Airway epithelial cell (primary cell): ENCODE data around the genes IFT52 and OSER1.

- RAMPAGE, long total RNA = no peak
Observed at GRCh38 chr20:43463030-43464035, 5.6 kb downstream of the SRSF6 start.

DNA sequence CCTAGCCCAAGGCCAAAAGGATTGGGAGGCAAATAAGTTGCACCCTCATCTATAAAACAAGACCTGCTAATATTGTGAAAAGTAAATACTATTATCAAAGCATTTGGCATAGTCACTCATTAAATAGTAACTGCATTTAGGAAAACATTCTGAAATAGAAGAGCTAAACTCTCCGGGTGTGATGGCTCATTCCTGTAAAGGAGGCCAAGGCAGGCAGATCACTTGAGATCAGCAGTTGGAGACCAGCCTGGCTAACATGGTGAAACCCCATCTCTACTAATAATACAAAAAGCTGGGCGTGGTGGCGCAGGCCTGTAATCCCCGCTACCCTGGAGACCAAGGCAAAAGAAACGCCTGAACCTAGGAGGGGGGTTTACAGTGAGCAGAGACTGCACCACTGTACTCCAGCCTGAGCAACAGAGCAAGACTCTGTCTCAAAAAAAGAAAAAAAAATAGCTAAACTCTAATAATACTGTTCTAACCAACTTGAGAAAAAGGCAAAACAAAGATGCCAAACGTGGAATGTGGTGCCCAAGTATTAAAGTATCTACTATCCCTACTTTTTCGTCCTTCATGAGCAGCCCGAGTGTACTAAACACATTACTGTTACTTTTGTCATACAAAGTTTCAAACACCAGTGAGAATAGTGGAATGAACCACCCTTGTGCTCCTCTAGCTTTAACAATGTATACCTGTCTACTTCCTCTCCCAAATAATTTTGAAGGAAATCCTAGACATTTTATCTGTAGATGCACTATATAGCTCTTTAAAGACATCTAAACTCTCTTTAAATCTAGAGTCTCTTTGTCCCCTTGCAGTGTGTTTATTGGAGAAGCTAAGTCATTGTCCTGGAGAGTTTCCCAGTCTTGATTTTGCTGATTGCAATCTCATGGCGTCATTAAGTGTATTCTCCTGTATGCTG lies 8.5 kb downstream of the SRSF6 start:
- RAMPAGE, long total RNA = no peak

GRCh38 chr20:43590376-43591478 lies at the start of gene IFT52:
Gene IFT52 (plus strand): TSS chr20:43590937.
- RAMPAGE, long total RNA = start-site peak on the plus strand at chr20:43590963-43590990, 42 and 13 reads in 2 replicates

DNA sequence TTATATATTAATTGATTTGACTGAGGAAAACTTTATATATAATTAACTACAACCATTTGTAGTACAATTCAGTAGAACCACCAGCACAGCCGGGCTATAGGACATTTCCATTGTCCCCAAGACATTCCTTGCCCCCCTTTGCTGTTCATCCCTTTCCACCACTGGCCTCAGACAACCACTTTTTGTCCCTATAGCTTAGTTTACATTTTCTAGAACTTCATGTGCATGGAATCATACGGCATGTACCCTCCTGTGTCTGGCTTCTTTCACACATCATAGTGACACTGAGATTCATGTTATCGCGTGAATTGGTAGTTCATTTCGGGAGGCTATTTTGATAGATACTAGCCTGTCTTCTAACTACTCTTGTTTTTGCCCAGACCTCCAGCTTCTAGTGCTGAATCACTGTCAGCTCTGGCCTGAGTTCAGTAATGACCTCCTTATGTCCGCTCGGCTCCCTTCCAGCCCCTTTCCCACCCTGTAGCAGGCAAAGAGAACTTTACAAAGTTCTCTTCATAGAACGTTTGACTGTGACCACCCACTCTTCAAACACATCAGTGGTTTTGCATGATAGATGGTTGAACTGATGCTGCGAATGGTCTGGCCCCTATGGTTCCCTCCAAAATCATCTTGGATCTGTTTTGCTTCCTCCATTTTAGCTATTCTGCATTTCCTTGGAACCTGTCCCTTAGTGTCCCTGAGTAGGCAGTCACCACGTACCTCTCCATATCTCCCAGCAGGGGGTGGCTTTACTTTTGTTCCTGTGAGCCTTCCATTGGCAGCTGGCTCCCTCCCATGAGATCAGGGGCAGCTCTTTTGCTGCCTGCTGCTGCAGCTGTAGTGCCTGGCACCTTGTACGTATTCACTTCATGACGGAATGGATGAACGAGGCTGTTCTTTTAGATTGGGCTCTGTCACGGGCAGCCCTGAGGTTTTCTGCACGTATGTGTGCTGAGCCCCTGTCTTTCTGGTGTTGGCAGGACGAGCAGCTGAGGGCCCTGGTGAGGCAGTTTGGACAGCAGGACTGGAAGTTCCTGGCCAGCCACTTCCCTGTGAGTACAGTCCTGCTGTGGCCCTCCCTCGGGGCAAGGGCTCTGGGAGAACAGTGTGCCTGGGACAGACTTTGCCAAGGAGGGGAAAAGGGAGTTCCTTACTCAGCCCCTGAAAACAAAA lies 14.3 kb downstream of the MYBL2 start:
- RAMPAGE, long total RNA = no peak

DNA sequence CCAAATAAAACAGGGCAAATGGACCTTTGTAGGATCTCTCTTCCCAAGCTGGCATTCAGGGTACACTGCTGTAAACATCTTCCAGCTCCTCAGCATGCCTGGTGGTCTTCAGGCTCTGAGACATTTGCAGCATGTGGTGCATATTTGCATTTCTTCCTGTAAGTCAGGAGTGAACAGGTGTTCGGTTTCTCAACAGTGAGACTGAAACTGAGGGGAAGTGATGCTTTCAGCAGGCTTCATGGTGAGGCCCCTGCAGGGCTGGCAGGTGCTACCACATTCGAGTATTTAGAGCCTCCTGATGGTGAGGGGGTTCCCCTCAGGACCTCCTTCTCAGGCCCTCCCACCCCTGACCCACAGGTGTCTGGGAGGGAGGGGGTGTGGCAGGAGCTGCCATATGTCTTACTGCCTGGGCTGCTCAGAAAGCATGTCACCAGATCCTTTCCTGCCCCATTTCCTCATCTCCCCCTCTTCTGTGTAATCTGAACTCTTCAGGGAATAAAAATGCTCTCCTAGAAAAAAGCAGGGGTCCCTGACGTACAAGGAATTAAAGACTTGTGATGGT lies 15.1 kb downstream of the MYBL2 start:
- RAMPAGE, long total RNA = no peak

DNA sequence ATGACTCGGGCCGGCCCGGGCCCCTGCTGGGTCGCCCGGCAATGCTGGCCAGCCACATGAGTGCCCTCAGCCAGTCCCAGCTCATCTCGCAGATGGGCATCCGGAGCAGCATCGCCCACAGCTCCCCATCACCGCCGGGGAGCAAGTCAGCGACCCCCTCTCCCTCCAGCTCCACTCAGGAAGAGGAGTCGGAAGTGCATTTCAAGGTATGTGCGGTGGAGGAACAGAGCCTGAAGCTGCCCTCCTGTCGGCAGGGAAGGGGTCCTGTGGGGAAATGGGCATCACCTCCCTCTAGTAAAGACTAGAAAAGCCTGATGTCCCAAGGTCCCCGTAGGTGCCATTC lies 135.7 kb downstream of the JPH2 start:
- RAMPAGE, long total RNA = no peak

GRCh38 chr20:44137031-44138052 lies 49.6 kb downstream of the JPH2 start:
- RAMPAGE, long total RNA = no peak

GRCh38 chr20:44210110-44210881 lies at the start of gene OSER1:
Gene OSER1 (minus strand): TSS chr20:44210771.
- RAMPAGE, long total RNA = start-site peak on the minus strand at chr20:44210720-44210818, 343 and 123 reads in 2 replicates

DNA sequence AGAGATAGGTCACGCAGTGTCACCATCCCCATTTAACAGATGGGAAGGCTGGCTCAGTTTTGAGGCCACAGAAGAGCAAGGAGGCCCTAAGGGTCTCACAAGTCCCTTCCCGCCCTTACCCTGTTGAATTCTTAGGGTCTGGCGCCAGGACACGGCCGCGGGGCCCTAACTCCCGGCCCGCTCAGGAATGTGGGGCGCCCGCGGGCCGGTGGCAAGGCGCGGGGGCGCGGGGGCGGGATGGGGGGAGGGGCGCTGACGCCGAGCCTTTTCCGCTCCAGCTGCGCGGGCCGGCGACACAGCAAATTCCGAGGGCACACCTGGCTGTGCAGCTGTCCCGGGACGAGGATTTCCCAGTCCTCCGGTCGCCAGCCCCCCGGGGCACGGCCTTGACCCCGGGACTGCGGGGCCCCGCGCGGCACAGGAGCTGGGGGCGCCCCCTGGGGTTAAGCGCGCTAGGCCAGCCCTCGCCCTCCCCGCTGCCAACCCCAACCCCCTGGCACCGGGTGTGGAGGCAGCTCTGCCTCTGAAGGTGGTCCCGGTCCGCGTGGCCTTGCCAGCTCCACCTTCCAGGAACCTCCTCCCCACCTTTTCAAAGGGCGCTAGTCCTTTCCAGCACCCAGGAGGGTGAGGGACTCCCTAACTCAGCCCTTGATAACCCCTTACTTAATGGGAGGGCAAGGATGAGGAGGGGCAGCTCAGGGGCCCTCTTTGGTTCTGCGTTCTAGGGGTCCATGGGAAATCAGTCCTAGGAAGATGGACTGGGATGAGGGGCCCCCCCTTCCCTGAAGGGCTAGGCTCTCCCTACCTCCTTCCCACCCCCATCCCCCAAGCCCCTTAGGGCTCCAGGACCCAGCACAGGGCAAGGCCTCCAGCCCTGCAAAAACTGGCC lies 10.1 kb upstream of the R3HDML start:
- RAMPAGE, long total RNA = no peak

- RAMPAGE, long total RNA = no peak
Observed at GRCh38 chr20:44336084-44336613, 694 bp upstream of the R3HDML start.

GRCh38 chr20:44406510-44407174 lies 51.1 kb downstream of the HNF4A start:
- RAMPAGE, long total RNA = no peak

DNA sequence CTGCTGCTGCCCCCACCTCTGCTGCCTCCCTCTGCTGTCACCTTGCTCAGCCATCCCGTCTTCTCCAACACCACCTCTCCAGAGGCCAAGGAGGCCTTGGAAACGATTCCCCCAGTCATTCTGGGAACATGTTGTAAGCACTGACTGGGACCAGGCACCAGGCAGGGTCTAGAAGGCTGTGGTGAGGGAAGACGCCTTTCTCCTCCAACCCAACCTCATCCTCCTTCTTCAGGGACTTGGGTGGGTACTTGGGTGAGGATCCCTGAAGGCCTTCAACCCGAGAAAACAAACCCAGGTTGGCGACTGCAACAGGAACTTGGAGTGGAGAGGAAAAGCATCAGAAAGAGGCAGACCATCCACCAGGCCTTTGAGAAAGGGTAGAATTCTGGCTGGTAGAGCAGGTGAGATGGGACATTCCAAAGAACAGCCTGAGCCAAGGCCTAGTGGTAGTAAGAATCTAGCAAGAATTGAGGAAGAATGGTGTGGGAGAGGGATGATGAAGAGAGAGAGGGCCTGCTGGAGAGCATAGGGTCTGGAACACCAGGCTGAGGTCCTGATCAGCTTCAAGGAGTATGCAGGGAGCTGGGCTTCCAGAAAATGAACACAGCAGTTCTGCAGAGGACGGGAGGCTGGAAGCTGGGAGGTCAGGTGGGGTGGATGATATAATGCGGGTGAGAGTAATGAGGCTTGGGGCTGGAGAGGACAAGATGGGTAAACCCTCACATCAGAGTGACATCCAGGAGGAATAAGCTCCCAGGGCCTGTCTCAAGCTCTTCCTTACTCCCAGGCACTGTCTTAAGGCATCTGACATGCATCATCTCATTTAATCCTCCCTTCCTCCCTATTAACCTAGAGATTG lies 45.3 kb upstream of the TTPAL start:
- RAMPAGE, long total RNA = no peak

- RAMPAGE, long total RNA = no peak
Observed at GRCh38 chr20:44494887-44495937, 19.5 kb downstream of the TTPAL start.

GRCh38 chr20:44585994-44586856 lies 3.8 kb downstream of the PKIG start:
- RAMPAGE, long total RNA = no peak

DNA sequence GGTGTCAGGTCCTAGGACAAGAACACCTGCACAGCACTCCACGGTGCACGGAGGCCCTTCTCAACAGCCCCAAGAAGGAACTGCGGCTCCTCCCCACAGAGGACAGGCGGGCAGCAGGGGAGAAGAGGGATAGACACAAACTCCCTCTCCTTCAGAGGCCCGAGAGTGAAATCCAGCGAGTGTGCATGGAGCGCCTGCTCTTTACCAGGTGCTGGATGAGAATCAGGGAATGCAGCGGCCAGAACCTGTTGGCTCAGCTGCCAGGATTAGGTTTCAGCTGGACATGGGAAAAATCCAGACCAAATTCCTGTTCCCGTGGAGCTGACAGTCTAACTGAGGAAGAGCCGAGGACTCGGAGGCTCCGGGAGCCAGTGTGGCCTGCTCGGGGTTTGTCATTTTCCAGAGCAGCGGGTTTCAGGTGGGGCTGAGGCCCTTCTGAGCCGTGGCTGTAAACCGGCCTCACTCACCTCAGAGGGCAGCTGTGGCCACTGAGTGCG lies 27.1 kb downstream of the PKIG start:
- RAMPAGE, long total RNA = no peak

DNA sequence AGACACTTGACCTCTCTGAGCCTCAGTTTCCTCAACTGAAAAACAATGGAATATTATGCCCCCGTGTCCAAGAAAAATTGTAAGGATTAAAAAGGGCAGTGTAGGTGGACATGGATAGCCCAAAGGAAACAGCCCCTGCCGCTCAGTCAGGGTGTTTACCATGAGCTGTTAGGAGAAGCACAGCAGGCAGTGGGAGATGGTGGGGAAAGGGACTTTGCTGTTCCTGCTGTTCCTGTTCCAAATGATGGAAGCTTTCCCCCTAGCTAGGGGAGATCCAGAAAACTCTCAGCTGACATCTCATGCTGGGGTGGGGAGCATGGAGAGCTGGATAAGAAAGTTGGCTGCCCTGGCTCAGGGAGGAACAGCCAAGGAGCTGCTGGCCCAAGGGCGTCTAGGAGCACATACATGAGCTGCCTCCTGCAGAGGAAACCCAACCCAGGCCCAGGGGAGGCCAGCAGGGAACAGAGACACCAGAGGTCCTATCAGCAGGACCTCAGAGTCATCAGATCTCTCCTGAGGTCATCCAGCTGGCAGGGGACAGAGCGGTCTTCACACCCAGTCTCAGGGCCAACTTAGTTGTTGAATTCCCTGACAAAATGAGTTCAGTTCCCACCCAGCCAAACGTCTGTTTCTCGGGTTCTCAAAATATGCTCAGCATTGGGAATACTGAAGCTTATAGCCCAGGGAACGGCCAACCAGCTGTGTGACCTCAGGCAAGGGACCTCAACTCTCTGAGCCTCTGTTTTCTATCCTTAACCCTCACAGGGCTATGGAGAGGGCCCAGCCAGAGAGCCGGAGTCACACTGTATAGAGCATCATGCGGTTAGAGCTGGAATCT lies 14.0 kb downstream of the ADA start:
- RAMPAGE, long total RNA = no peak

- RAMPAGE, long total RNA = no peak
Observed at GRCh38 chr20:44715656-44716125, 522 bp downstream of the CCN5 start.

DNA sequence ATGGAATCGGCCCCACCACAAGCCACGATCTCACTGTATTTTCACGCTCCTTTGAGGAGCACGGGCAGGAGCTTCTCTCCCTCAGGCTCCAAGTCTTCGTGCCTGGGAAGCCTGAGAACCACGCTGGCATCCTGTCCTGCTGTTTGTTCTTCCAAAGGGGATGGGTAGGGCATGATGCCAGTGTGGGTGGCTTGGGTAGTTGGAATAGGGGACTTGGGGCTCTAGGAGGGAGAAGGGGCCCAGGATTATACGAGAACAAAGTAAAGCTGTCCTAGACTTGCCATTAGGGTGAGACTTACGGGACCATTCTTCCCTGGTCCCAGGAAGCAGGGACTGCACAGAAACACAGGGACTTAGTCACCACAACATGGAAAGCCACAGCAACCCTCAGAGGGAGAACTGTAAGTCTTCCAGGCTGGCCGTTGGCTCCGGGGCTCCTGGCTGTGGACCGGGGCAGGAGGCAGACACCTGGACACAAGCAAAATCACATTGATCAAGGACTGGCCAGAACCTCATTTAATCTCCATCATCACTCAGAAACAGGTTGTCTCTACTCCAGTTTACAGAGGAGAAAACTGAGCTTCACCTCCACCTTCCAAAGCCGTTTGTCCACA lies 1.3 kb downstream of the CCN5 start:
- RAMPAGE, long total RNA = no peak

GRCh38 chr20:44734929-44735446 lies 10.7 kb upstream of the KCNK15 start:
- RAMPAGE, long total RNA = no peak

DNA sequence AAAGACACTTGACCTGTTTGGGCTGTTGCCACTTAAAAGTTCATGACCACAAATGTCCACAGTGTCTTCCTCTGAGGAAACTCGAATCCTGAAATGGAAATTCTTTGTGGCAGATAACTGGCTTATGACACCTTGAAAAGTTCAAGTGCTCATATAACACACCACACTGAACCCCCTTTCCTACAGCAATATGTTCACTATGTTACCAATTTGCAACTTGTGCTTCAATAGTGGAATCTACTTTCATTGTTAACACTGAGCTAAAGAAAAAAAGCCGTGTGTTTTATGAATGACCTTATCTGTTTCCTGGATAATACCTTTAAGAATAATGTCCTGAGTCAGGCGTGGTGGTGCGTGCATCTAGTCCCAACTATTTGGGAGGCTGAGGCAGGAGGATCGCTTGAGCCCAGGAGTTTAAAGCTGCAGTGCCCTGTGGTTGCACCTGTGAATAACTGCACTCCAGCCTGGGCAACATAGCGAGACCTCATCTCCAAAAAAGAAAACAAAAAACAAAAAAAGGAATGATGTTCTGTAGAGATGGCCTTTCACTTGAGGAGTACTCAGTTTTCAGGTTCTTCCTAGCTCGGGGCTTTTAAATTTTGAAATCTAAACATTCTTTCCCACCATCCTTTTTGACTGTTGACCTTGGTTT lies 2.8 kb upstream of the PABPC1L start:
- RAMPAGE, long total RNA = no peak